ENCODE measurements around a stretch of chr15.

- PRO-cap, result no peak
Measured at GRCh38 chr15:36915242-36915417, 185.2 kb downstream of the MEIS2 start.

- PRO-cap, result no peak
Measured at GRCh38 chr15:37045491-37046407, 54.6 kb downstream of the MEIS2 start.

DNA sequence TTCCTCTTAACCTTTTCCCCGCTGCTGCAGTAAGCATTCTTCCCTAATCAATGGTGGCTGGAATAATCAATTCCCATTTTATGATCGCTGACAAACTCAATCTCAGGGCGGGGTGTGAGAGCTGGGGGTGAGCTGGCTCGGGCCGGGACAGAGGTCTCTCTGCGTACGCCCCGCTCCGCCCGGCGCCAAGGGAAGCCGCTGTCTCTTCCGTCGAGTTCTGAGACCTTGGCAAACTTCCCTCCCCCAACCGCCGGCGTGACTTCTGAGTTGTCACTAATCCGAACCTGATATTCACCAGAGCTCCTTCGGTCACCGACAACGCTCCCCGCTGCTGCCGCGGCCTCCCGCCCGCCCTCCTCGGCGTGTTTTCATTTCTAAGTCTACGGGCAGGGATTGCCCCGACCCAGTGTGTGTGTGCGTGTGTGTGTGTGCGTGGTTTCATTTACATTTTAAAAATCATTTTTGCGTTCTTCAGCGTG, 10.4 kb upstream of the MEIS2 start:
- PRO-cap, result no peak

DNA sequence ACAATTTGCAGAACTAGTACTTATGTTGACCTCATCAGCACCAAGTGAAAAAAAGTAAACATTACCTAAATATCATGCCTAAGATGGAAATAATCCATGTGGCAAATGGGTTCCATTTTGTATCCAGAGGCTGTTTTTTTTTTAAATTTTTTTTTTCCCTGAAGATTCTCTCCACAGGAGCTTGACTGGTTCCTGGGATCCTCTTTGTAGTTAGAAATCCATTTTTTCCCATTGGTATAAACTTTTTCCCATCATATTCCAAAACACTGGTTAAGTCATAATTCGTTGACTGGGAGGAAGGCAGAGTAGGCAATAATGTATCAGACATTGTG, 127.1 kb upstream of the TMCO5A start:
- PRO-cap, result no peak

DNA sequence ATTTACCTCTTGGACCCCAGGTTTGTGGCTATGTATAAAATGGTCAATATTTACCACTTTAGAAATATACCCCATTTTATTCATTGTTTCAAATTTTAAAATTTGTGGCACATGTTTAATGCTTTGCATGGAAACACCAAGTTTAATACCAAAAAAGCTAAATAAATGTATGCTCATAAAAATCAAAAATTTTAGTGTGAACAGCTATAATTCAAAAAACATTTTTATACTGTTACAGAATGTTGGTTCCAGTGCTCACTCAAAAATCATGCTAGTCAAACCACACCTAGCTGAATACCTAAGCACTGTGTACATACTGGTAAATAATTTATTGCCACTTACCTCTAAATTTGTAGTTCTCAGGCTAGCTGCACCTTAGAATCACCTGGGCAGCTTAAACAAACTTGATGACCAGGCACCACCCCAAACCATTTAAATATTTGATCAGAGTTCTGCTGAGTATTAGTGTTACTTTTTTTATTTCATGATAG, 32.4 kb upstream of the TMCO5A start:
- PRO-cap, result bidirectional peak, plus-strand start at position 347 of the sequence, minus-strand start at position 270 of the sequence

DNA sequence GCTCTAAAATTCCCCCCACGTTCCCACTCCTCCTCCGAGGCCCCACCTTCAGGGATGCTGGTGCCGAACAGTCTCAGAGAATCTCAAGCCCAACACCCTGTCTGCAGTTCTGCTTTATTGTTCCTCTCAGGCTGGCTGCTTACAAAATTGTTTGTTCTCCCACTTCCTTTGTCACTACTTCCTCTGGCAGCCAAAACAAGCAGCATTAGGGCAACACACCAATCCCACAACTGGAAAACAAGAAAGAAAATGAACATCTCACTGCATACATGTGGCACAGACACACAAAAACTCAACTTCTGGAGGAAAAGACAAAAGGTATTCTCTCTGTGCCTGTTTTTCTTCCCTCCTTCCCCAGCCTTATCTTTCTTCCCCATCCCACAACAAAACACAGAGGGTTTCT, 108.3 kb downstream of the TMCO5A start:
- PRO-cap, result no peak

DNA sequence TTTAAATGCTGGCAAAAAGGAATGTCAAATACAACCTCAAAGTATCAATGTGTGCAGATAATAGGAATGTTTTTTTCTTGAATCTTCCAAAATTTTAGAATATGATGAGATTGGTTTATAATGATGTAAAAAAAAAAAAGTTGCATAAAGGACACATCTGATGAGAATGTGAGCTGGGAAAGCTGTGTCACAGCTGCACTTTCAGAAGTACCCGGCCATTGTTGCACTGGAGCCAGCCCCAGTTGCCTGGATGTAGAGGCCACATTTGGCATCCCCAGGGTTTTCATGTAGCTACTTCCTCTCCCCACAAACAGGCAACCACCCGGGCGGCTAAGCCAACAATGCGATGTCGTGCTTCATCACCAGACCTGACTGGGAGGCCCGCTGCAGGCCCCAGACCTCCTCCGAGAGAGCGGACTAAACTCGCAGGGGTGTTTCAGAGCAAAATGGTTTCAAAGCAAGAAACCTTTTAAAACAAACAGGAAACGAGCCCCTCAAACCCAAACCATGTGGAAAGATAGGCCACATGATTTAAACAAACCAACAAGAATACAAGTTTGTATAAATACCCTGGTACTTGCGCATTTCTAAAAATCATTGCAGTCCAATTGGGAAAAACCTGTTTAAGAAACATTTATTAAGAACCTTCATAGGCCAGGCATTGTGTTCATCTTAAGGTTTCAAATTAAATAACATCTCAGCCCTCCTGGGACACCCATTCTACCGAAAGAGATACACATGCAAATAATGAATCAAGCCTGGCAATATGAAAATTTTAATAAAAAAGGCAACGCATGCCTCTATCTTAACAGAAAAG, 142.4 kb downstream of the TMCO5A start:
- PRO-cap, result no peak

- PRO-cap, result bidirectional peak, plus-strand start at chr15:38252084, minus-strand start at chr15:38251892
Measured at GRCh38 chr15:38251763-38252062, 923 bp upstream of the SPRED1 start.

DNA sequence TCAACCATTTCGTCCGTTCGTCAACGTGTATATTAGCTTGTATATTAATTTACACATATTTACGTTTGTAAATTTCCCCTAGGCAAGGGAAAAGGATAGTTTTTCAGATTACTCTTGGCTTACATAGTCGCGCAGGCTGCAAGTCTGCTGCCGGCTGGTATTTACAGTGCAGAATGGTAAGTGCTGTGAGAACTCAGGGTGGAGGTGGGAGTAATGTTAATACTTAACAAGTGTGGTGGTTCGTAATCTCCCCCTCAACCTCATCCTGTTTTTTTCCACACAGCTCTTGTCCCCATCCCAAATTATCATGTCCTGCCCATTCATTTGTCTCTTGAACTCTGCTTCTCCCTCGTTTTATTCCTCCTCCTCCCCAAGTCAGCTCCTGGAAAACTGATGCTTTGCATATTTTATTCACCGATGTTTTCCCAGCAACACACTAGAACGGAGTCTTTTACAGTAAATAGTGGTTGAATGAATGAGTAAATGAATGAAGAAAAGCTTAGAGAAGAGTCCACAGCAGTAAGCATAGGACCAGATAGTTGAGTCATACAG, 875 bp downstream of the FAM98B start:
- PRO-cap, result no peak

DNA sequence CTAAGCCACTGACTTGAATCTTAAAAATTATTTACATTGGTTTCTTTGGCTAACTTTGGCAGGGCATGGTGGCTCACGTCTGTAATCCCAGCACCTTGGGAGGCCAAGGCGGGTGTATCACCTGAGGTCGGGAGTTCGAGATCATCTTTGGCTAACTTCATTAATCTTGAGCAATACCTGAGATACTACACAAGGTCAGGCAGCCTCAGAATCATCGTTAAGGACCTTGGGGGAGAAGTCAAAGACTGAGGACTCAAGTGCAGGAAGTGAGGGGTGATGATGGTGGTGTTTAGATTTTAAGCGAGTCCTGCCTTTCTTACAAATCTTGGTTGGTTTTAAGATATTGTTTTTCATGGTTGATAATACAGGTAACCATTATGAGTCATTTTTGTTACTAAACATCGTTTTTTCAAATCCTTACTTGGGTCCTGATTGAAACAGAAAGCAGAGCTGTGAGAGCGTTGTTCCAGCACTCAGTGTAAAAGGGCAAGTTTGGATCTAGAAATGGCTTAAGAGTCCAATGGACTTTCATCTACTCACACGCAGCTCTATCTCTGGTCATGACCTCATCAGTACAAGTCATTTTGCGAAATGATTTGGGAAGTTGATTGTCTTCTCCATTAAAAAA, 4.2 kb downstream of the RASGRP1 start:
- PRO-cap, result no peak

- PRO-cap, result bidirectional peak, plus-strand start at chr15:38564241, minus-strand start at chr15:38564169
Measured at GRCh38 chr15:38563259-38564568, 900 bp downstream of the RASGRP1 start.

GRCh38 chr15:38672891-38673724, 108.5 kb upstream of the RASGRP1 start:
- PRO-cap, result bidirectional peak, plus-strand start at chr15:38673194, minus-strand start at chr15:38673098

- PRO-cap, result no peak
Measured at GRCh38 chr15:38683527-38683976, 118.9 kb upstream of the RASGRP1 start.

GRCh38 chr15:39242396-39242866, 338.4 kb upstream of the THBS1 start:
- PRO-cap, result no peak

DNA sequence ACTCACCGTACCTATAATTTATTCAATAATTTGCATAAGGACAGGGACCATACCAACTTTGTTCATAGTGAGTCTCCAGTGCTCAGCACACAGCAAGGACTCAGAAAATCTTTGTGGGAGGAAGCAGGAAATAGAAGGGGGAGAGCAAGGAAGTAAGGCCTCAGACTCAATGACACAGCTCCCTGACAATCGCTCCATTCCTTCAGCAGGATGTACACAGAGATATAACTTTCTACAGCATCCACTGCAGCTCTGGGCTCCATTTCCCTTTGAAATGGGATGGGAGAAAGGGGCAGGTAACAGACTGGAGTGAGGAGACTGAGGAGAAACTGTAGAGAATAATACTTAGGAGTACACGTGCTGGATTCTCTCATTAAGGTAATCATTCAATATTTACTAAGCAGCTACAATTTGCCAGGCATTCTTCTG, 330.4 kb upstream of the THBS1 start:
- PRO-cap, result no peak

DNA sequence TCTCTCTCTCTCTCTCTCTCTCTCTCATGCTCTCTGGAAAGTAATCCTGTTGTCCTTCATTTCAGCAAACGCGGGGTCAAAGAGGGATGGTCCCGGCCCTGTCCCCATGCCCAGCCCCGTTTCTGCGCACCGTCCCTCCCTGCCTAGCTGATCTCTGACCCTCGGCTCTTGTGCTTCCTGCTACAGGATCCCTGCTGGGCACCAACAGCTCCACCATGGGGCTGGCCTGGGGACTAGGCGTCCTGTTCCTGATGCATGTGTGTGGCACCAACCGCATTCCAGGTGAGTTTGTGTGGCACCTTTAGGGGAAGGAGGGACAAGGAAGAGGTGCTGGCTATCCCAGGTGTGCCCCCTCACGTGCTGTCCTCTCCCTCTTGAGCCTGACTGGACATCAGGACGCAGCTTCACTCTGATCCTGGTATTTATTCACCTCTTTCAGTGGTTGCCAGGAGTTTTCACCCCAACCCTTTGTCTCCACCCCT, 805 bp downstream of the THBS1 start:
- PRO-cap, result bidirectional peak, plus-strand start at position 304 of the sequence, minus-strand start at position 156 of the sequence

GRCh38 chr15:39586307-39587201, 5.7 kb downstream of the THBS1 start:
- PRO-cap, result no peak

DNA sequence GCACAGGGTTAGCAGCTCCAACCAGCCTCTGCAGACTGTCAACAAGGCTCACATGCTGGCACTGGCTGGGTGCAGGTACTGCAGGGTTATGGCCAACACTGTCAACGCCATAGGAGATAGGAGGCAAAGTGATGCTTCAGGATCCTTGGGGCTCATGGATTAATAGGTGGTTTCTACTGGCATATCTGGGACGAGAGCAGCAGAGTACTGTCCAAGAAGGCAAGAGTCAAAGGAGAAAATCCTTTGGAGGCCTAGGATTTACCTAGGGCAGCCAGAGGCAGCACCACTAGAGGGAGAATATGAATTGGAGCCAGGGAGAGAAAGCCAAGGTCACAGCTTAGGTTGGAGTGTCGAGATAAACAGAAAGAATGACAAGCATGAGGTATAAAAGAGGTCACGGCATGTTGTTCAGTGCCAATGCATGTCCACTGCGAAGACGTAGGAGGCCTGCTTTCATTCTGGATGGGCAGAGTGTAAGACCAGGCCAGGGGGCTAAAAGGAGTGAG, 47.1 kb downstream of the THBS1 start:
- PRO-cap, result no peak

- PRO-cap, result no peak
Measured at GRCh38 chr15:39922401-39923252, 2.6 kb upstream of the GPR176 start.

- PRO-cap, result no peak
Measured at GRCh38 chr15:39976112-39976960, 42.4 kb downstream of the EIF2AK4 start.

Measured in Metastatic Lung Carcinoma in the Adrenal Gland (tissue), 1 donor.